ENCODE measurements around a stretch of chr20.

DNA sequence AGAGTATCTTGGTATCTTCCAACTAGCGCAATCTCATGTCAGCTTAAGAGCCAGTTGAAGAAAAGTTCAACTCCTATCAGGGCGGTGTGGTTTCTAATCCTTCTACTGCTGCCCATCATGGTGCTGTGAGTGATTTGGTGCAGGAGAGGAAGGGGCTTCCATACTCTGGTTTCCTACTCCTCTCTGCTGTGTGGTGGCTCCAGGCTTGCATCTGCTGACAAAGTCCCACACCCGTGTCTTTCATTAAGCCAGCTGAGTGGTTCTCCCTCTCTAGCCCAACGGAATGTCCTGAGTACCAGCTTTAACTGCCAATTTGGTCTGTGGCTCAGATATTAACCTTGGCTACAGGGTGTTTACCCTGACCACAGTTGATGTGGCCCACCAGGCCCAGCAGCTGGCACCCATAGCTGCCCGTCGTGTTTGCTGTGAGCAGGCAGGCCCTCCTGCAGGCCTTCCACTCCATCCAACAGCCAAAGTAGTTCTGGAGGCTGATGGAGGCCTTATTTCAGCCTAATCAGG lies 164.0 kb downstream of the FOXA2 start:
- PRO-cap: no peak

GRCh38 chr20:22499684-22500270 lies 84.6 kb downstream of the FOXA2 start:
- PRO-cap: no peak

GRCh38 chr20:23047074-23048234 lies 2.0 kb downstream of the THBD start:
- PRO-cap: no peak

DNA sequence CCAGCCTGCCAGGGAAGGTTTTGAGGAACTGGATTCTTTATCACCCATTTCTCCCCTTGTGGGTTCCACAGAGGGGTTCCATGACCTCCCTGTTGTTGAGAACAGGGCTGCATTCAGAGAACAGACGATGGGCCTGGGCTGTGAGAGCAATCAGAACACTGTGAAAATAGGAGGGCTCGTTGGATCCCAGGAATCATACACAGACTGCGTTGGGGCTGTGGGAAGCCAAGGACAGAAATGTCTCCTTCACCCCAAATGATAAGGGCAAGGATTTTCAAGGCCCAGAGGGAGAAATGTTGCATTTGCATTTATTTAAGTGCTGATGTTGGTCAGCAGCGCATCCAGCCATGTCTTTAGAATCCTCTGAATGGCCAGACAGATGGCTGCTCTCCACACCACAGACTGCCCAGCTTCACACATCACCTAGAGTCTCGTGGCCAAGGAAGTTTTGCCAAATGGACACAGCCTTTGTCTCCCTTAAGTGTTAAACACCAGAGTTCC lies 4.5 kb downstream of the CD93 start:
- PRO-cap: no peak

- PRO-cap: no peak
Measured at GRCh38 chr20:23084646-23085603, 1.2 kb downstream of the CD93 start.

- PRO-cap: no peak
Measured at GRCh38 chr20:23140866-23141459, 54.8 kb upstream of the CD93 start.

DNA sequence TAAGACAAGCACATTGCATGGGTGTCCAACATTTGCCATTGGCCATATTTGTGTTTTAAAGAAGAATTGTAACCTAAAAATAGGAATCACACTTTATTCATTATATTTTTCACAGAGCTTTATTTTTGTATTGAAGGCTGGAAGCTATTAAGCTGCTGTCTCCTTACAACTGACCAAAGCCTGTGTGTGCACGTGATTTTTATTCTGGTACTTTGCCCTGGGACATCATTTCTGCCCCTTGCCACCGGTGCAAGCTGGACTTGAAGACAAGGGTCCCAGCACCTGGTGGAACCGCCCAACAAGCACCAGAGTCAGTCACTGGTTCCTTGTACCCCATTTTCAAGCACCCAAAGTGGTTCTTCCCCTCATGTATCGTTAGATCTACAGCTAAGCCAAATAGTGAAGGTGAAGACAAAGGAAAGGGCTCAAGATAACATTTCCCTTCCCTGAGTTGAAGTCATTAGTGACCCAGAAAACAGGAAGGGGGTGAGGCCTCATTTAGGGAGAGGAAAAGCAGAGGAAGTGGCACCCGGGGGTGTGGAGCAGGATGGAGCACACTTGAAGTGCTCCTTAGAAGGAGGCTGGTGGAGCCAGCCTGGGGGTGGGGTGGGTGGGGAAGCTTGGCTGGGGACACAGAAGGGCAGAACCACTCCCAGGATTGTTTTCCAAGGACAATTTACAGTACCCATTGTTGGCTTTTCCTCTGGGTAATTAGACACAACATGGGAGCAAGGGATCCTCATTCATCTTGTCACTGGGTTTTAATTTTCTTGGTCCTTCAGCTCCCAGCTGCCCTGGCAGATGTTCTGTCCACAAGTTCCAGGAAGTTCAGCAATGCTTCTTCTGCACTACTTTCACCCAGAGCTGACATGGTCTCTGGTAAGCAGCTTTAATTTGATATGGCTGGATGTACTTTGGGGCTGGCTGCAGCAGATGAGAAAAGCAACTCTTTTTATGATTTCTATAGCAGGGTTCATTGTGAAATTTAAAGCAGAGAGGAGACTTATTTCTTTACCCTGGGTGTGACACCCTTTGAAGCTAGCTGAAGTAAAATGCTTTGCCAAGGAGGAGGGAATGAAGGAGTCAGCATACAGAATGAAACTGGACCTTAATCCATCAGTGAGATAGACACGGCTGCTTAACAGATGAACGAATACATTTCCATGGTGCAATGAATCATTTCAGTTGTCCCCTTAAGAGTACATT lies 73.3 kb upstream of the CD93 start:
- PRO-cap: no peak

DNA sequence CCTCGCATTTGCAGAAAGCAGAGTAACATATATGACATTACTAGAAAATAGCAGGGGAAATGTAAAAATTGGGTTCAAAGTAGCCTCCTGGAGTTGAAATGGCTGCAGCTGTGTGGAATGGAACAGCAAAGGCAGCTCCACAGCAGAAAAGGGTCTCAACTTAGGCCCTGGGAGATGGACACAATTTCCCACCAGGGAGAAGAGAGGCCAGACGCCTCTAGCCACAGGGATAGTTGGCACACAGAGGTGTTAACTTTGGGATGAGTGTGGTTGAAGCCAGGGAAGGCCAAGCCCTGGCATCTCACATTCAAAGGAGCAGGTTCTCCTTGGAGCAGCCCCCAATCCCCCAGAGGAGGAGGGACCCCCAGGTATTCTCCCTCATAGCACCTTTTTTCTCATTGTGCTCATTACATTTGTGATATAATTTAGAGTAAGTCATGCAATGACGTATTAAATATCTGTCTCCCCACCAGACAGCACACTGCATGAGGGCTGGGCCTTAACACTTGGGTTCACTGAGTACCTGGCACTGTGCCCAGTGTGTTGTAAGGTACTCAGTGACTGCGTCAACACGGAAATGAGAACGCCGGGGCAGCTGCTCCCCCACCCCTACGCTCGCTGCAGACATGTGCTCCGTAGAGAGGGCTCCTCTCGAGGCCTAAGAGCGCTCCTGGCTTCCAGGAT lies 76.0 kb upstream of the CD93 start:
- PRO-cap: no peak

DNA sequence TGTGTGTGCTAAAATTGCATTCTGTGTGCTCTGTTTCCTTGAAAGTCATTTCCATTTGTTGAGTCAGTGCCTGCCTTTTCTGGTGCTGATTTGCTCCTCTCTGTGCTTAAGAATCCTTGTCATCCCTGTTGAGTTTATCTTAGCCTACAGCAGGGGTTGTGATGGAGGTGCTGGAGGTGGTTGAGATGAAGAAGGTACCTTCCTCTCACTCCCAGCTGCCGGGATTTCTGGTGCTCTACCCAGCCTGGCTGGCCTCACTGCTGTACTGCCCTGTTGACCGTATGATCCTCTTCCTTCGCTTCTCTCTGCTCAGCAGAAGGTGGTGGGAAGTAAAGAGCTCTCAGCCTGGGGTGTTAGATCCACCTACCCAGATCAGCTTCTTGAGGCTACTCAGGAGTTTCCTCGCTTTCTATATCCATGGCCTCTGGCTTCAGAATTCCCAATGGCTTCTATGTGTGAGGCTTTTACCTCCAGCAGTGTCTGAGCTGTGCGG lies 101.1 kb upstream of the NXT1 start:
- PRO-cap: no peak

DNA sequence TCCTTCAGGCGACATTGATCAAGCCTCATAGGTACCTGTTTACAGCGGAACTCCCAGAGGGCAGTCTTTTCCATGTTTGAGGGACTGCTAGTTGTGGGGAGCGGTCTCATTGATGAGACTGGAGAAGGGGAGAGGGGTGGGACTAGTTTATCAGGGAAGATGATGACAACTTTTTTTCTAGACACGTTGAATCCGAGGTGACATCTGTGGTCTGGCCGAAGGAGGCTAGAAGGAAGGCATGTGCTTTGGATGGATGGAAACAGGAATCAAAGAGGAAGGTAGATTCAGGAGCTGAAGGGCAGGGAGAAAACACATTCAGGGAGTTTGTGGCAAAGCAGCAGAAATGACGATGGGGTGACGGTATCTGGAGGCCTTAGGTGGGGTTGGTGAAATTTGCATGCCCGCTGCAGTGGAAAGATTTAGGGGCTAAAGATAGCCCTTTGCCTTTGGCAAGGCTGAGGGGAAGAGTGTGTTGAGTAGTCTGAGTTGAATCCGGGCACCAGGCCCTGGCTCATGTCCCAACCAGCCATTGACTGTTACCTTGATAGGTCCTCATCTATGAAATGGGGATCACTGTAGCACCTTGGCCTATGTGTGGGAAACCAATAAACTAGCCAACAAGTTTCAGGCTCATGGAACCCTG lies 1.2 kb downstream of the GZF1 start:
- PRO-cap: no peak

DNA sequence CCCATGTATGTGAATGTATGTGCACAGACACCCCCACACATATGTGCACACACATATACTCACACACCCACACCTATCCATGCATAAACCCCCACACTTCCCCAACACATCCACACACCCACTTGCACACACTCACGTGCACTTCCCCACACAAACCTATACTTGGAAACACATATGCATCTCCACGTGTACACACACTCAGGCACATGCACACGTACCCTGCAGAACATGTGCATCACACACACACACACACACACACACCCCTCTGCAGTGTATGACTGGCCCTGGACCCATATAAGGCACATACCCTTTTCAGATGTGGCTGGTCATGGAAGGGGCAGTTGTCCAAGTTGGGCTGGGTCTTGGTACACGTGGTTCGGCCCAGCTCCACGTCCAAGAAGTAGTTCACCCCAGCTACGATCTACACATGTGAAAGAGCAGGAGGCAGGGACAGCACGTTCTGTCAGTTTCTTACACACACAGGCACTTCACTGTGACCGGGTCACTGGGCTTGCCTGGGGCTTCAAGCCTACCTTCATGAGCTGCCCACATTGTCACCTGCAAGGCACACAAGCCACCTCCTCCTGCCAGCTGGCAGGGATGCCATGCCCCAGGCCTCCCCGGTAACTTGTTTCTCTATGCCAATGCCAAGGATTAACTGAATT lies 2.7 kb downstream of the CST3 start:
- PRO-cap: no peak

DNA sequence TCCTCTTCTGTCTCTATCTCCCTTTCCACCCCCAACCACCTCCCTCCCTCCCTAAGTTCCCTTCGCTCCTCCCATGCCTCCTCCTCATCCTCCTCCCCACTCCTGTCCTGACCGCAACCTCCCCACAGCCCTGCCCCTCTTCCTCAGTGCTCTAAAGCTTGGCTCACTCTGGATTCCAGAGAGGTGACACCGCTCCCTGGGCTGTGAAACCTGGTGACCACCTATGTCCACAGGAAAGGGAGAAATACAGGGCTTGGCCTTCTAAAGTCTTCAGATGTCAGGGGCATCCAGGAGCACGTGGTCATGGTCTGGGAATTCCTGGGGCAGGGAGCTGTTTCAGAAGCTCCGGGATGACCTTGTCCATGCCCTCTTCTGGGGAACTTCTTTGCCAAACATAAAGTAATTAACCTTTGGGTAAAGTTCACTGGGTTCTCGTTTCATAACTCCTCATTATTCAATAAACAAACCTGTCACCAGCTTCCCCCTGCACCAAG lies 347 bp upstream of the CST5 start:
- PRO-cap: no peak

DNA sequence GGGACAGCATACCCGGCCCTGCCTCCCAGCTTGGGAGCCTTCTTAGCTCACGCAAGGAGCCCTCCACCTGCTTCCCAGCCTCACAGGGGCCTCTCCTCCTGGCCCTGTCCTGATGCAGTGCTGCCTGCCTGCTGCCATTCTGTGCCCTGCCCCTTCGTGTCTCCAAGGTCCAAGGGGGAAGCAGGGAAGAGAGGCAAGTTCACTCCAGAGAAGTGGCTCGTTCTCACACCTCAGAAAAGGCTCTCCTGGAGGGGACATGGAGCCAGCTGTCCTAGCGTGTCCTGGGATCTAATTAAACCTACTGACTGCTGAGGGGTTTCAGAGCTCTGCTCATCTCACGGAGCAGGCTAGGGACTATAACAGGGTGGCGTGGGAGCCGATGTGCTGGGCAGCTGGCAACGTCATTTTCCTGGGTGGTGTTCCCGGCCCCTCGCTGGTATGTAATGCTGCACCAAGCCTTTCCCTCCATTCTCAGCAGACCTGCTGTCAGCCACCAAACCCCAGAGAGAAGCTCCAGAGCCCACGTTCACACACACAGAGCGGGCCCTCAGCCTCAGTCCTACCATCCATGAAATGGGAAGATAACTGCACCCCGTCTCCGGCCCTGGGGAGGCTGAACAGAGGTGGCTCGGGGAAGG lies 1.7 kb downstream of the CST7 start:
- PRO-cap: no peak

GRCh38 chr20:24965009-24965781 lies 16.1 kb downstream of the CST7 start:
- PRO-cap: no peak

GRCh38 chr20:25013813-25014096 lies 21.2 kb upstream of the APMAP start:
- PRO-cap: no peak

- PRO-cap: no peak
Measured at GRCh38 chr20:25049569-25050483, 8.1 kb downstream of the ACSS1 start.

DNA sequence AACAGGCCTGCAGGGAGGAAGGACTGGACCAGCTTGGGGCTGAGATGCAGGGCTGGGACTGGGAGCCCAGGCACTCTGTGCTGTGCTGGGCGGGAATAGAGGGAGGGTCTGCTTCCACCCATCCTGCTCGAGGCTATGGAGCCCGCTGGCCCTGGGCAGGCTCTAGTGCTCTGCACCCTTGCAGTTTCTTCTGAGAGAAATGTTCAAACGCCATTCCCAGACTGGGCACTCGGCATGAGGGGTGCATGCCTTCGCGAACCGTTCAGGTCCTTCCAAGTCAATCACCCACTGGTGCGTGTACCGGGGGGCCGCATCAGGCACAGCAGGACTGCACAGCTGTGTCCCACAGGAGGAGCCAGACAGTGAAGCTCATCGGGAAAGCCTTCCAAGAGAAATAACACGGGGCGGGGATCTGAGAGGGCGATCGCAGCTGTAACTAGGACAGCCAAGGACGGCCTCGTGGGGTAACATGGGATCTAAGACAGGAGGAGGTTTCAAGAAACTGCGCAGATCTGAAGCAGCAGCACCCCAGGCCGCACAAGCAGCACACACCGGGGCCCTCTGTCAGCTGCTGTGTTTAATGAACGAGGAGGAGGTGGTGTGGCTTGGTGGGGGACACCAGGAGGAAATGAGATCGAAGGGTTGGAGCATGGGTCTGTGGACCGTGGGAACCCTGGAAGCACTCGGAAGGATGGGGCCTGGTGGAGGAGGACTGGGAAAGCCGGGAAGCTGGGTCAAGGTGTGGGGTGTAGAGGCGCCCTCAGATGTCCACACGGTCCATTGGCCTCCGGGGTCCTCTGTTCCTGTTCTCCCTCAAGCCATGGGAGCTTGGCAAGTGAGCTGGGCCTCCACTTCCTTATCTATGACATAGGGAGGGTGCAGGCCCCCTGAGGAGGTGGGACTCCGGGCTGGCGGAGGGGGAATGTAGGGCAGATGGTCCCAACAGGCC lies 26.0 kb upstream of the PYGB start:
- PRO-cap: no peak

DNA sequence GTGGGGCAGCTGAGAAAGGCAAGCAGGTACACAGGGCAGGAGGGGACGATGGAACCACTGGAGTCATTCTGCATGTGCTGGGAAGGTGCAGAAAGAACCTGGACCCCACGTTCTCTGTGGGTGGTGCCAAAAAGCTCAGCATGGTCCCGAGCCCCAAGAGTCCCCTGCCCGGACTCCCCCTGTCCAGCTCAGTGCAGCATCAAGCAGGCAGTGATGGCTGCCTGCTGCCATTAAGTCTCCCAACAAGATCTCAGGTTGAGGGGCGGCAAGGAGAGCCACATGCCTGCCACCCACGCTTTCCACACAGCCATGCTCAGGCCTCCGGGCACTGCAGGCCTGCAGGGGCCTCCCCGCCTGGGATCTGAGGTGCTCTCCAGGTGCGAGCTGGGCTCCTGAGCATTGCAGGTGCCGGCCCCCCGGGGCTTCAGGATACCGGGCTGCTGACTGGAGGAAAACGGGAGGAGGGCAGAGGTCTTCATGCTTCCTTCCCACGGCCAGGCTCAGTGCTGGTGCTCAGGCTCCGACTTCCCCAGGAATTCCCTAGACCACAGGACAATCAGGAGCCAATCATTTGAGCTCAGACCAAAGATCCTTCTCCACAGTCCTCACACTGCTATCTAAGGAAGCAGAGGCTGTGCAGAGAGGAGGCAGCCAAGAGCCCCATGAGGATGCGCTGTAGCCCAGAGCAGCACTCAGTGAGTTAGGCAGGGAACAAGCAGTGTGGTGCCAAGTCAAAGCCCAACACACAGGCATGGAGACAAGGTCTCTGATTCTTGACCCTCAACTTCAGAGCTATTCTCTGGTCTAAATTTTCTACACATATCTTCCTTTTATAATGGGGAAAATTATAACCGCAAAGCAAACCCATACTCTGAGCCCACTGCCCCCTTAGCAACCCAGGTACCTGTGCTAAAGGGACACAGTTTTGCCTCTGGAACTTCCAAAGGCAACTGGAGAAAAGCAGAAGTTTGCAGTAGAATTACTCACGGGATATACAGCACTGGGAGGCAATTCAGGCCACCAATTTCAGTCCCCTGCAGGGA lies 52.8 kb downstream of the PYGB start:
- PRO-cap: no peak

GRCh38 chr20:25306065-25307219 lies 58.6 kb downstream of the PYGB start:
- PRO-cap: no peak

DNA sequence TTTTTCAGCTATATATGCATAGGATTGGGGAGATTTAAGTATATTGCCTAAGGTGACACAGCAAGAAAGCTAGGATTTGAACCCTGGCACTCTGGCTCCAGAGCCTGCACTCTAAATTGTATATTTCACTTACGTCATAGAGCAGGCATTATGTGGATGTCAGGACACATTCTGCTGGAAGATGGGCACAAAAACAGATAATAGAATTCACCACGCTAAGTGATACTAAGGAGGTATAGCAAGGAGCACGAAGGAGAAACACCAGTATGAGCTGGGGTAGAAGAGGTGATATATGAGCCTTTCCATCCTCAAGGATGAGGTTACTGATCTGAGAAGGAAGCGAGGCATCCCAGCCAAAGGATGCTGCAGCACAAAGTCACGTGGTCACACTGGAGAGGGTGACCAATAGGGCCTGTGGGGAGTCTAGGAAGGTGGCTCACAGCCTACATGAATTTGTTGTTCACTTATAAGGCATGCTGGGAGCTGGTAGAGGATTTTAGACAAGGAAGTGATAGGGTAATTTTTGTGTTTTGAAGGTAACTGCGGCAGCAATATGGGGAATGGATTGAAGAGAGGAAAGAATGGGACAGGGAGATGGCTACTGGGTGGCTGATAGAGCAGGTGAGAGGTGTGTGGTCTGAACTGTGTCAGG lies 1.4 kb downstream of the GINS1 start:
- PRO-cap: no peak

Measured in osteocyte (in vitro differentiated cells).